Right atrium auricular region (tissue), 2 donors: ENCODE measurements around a stretch of chr6.

DNA sequence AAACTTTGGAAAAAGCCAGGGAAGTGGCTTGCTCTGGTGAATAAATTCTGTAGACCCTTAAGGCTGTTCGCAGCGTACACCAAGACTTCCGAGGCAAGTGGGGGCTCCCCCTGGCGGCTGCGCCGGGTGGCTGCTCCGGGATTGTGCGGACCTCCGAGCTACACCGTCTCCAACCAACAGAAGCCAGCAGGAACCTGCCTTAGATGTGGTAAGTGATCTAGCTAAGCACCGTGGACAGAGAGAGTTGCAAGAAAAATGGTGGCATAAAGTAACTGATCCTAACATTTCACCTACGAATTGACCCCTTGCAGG lies 69.7 kb downstream of the TBXT start:
- PRO-cap: no peak
- RAMPAGE, long total RNA, 2 experiments: no peak in any of the 2 experiments

DNA sequence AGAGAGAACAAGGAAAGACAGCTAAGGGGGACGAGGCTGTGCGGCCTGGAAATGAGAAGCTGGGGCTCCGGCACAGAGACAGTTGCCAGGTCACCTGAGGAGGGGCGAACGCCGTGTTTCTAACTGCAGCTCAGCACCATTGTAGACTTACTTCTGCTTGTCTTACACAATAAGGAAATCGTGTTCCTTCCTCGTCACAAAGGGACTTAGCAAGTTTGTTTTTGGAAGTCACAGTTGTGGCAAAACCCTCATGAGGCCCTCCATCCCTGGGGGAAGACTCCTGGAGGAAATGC lies 69.0 kb upstream of the TBXT start:
- PRO-cap: no peak
- RAMPAGE, long total RNA, 2 experiments: no peak in any of the 2 experiments

DNA sequence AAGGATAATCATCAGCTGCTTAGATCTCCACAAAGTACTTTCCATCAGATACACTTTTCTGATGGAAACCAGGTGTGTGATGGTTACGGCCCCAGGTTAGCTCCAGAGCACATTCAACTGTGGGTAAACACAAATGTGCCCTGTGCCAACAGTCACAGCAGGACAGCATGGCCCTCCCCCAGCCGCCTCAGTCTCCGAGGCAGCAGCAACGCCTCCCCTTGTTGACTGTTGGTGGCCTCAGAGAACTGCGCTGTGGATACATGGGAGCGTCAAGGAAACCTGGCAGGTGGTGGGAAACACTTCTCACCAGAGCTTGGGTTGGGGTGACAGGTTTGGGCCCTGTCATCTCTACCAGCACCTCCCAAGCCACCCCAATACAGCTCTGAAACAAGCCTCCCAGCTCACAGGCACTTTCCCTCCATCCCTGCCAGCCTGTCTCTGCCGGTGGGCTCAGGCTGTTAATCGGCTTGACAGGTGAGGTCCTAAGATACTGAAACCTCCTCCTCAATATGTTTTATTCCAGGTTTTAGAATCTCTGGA lies 1.1 kb upstream of the PRR18 start:
- PRO-cap: no peak
- RAMPAGE, long total RNA, 2 experiments: no peak in any of the 2 experiments

- PRO-cap: bidirectional peak, plus-strand start at chr6:166598752, minus-strand start at chr6:166598602
- RAMPAGE, long total RNA, 2 experiments: no peak in any of the 2 experiments
Observed at GRCh38 chr6:166598409-166599236, 12.1 kb upstream of the RAMACL start.

- PRO-cap: no peak
- RAMPAGE, long total RNA, 2 experiments: no peak in any of the 2 experiments
Observed at GRCh38 chr6:166636632-166637160, 9.6 kb upstream of the RPS6KA2 start.

DNA sequence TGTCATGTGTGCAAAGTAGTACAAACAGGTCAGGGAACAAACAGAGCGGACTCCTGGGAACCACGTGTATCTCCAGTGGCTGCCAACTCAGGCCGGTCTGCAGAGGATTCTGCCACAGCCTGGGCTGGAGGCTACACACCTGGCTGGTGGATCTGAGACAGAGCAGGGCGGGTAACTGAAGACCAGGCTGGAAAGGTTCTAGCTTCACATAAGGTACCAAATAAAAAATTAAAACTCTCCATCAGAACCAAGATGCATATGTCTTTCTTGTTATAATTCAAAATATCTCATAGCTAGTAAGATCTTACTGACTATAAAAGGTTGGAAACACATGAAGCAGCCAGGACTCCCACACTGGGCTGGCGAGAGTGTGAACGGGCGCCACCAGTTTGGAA lies 28.4 kb upstream of the RPS6KA2 start:
- PRO-cap: no peak
- RAMPAGE, long total RNA, 2 experiments: no peak in any of the 2 experiments

GRCh38 chr6:167118470-167119228 lies 4.2 kb upstream of the CCR6 start:
- PRO-cap: no peak
- RAMPAGE, long total RNA, 2 experiments: no peak in any of the 2 experiments

DNA sequence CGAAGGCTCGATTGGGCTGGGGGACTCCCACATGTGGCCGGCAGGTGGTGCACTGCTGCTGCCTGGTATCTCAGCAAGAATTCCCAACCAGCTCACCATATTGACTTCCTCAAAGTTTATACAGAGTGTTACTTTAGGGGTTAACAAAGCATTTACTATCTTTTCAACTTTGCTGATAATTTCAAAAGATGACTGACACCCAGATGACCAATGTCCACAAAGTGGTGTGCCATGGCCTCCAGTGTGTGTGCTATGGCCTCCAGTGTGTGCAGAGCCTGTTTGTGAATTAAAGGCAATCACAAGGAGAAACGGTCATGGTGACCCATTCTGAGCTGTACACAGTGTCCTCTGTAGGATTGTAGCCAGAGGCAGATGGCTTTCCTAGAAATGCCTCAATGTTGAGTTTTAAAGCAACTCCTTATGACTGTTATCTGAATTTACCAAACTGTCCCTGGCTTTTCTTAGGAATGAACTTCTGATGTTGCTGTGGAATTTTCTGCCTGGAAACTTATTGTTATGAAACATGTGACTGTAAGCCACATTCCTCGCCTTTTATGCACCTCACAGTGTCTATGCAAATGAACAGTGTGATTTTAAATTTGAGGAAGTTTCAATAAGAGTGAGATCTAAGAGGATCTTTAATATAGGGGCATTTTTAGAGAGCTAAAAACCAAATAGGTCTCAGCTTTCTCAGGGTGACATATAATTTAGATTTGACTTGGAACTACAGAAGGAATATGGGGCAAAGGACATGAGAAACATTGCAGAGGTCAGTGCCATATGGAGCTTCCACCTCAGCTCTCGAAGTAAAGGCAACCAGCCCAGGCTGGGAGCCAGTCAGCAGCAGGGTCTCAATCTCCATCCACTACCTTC lies 2.4 kb upstream of the CCR6 start:
- PRO-cap: no peak
- RAMPAGE, long total RNA, 2 experiments: no peak in any of the 2 experiments

GRCh38 chr6:167342074-167342529 lies 17.2 kb downstream of the TTLL2 start:
- PRO-cap: no peak
- RAMPAGE, long total RNA, 2 experiments: no peak in any of the 2 experiments

DNA sequence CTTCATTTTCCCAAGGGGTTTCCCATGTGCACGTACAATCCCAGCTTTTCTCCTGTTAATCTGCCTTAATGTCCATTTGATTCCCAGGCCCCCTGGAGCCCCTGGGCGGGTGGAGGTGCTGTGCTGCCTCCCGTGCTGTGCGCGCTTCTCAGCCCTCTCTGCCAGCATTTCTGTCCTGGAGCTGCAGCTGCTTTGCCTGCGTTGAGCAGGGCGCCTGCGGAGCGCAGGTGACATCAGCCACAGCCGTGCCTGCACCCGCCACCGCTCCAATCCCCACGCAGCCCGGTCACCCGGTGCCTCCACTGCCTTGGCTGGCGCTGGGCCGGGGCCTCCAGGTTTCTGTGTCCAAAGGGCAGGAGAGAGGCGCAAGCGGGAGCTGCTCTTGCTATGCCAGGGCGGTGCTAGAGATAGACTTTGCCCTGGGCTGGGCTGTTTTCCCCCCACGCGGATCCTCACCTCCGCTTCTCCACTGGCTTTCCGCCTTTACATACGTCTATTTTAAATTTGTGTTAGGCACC lies 96.4 kb downstream of the TTLL2 start:
- PRO-cap: no peak
- RAMPAGE, long total RNA, 2 experiments: no peak in any of the 2 experiments

- PRO-cap: no peak
- RAMPAGE, long total RNA, 2 experiments: no peak in any of the 2 experiments
Observed at GRCh38 chr6:167423924-167424537, 99.1 kb downstream of the TTLL2 start.

GRCh38 chr6:167497433-167497752 lies 172.5 kb downstream of the TTLL2 start:
- PRO-cap: no peak
- RAMPAGE, long total RNA, 2 experiments: no peak in any of the 2 experiments

- PRO-cap: unidirectional peak, minus-strand start at chr6:167575200
- RAMPAGE, long total RNA, 2 experiments: no peak in any of the 2 experiments
Observed at GRCh38 chr6:167574380-167575492, 249.8 kb downstream of the TTLL2 start.

DNA sequence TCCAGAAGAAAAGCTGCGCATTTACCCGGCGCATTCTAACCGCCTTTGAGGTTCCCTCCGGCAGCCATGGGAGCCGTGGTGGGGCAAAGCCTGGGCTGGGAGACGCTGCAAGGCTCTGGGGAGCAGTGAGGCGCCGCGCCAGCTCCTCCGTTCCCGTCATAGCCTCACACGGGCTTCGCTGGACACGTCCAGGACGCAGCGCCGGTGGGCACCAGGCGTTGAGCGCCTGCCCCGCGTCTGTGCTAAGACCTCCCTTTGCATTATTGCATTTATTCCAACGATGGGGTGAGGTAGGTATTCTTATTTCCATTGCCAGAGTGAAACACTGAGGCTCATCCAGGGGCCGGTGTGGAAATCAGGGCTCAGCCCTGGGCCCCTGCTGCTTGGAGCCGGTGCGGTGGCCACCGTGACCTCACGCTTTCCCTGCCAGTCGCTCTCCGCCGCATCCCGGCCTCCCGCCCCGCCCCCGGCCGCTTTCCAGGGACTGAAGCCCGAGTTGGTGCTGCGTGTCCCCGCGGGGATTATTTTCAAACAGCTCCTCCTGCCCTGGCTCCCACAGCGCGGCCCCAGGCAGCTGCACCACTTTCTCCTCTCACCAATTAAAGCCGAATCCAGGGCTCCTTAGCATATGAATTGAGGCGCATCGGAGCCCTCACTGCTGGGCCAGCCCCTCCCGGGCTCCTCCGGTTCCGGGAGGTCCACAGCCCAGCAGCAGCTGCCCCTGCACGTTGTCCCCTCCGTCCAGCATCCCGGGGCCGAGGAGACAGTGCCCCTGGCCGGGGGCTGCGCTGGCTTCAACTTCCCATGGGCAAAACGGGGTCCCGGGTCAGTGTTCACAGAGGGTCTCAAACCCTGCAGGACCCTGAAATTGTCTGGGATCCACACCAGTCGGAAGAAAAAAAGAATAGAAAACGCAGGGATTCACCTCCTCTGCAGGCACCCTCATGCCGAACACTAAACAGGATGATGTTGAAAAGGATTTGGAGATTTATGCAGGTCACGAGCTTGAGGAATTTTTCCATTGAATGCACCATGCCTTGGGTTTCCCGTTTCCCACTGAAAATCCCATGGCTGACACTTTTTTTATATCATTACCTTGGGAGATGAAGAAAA lies 148.0 kb upstream of the AFDN start:
- PRO-cap: unidirectional peak, plus-strand start at position 530 of the sequence
- RAMPAGE, long total RNA, 2 experiments: no peak in any of the 2 experiments

DNA sequence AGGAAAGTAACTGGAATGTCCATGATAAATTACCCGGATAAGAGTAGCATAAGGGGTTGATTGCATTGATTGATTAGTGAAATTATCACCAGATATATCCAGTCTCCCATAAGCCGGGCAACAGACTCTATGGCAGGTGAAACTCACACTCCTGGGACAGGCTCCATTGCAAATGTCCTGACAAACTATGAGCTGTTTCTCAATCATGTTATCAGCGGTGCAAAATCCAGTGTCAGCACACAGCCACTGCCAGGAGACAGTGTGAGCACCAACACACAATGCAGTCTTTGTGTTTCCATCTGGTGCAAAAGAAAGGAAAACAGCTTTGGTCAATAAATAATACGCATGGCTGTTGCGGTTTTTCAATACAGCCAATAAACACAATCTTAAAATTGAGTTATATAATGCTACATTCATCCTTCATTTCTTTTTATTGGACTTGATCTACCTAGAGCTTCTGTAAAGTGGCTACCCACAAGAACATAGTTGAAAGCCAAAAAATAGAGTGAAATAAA lies 64.4 kb upstream of the AFDN start:
- PRO-cap: no peak
- RAMPAGE, long total RNA, 2 experiments: no peak in any of the 2 experiments

GRCh38 chr6:167764648-167765081 lies 62.0 kb upstream of the AFDN start:
- PRO-cap: no peak
- RAMPAGE, long total RNA, 2 experiments: no peak in any of the 2 experiments

DNA sequence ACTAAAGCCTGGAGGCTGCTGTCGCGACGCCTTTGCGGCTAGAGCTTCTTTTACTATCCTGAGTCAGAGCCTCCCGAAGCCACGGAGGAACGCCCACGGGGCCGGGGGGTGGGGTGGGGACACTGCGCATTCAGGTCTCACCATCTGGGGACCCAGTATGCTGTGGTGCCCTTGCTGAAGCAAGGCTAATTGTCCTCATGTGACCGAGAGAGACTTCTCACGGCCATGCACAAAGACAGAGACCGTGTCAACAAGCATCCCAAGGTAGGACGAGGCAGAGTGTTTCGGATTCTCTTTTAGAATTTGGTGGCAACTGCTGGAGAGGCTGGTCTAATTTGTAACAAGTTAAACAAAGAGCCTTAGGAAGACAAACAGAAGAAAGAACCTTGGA lies 38.4 kb upstream of the AFDN start:
- PRO-cap: no peak
- RAMPAGE, long total RNA, 2 experiments: no peak in any of the 2 experiments

DNA sequence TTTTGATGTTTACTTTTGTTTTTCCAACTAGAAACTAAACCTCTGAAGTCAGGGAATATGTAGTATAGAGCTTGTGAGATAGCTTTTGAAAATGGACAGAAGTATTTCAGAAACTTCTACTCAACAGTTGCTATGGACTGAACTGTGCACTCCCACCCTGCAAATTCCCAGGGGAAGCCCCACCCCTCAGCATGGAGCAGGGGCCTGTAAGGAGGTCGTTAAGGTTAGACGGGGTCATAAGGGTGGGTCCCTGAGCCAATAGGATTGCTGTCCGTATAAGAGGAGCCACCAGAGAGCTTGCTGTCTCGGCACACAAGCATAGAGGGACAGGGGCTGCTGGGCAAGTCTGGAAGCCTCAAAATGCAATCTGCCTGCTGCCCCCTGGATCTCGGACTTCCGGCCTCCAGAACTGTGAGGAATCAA lies 37.4 kb upstream of the AFDN start:
- PRO-cap: no peak
- RAMPAGE, long total RNA, 2 experiments: no peak in any of the 2 experiments

GRCh38 chr6:167795094-167795859 lies 31.4 kb upstream of the AFDN start:
- PRO-cap: no peak
- RAMPAGE, long total RNA, 2 experiments: no peak in any of the 2 experiments

DNA sequence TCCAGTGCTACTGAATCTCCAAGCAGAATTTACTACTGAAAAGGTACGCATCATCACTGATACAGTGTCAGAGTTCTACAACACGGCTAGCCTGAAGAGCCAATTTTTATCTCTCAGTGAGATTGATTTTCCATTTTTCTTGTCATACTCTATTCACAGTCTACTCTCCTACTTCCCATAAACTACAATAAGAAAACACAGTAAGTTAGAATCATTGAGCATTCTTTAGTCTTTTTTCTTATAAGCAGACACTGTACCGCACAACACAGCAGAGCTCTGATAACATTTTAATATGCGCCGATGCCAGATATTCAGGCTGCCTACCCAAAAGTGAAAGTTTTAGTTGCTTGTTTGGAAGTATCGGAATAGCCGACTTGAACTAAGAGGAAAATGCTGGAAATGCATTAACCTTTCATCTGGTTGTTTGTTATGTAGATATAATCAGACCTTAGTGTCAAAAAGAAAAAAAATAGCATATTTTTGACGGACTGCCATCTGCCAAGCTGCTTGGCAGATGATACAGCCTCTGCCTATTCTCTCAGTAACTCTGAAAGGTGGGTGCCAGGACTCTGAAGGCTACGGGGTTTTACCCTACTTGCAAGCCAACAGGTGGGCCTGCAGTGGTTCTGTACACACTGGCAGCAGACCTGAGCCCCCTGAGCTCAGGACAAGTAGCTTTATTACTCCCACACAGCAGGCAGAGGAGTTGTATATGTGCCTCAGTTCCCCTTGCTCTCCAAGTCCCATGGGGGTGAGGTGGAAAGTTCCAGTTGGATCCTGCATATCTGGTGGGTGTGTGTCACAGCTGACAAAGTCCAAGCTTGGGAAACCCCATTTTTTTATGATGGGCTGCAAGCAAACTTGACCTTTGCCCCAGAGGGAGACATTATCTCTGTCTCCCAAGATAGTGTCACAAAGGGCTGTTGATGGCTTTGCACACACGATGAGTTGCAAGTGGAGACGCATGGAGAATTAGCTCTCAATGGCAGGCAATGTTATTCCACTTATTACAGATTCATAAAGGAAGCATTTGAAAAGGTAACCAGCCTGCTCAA lies 20.7 kb upstream of the AFDN start:
- PRO-cap: no peak
- RAMPAGE, long total RNA, 2 experiments: no peak in any of the 2 experiments